Fibroblast of villous mesenchyme (primary cell): Measurements from ENCODE around the genes MAP2K2, SHD, FSD1 and UBXN6.

DNA sequence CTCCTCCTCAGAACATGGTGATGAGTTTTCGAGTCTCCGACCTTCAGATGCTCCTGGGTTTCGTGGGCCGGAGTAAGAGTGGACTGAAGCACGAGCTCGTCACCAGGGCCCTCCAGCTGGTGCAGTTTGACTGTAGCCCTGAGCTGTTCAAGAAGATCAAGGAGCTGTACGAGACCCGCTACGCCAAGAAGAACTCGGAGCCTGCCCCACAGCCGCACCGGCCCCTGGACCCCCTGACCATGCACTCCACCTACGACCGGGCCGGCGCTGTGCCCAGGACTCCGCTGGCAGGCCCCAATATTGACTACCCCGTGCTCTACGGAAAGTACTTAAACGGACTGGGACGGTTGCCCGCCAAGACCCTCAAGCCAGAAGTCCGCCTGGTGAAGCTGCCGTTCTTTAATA is 5.4 kb downstream of the PIAS4 start:
- CAGE, long polyA plus RNA: no peak

DNA sequence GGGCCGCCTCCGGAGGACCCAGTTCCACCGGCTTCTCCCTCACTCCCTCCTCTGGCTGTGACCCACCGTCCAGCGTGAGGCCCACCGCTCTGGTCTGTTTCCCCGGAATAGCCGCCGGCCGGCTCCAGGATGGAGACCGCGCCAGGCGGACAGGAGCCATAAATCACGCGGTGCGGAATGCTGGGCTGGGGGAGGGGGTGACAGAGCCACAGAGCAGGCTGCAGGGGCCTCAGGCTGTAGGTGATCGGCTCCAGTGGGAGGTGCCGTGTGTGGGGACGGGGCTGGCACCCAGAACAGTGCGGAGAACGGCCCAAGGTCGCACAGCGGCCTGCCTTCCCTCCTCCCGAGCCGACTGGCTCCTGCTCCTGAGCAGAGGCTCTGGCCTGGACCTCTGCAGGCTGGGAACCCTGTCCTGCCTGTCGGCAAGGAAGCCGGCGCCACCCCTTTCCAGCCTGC is 8.2 kb downstream of the PIAS4 start:
- CAGE, long polyA plus RNA: no peak

DNA sequence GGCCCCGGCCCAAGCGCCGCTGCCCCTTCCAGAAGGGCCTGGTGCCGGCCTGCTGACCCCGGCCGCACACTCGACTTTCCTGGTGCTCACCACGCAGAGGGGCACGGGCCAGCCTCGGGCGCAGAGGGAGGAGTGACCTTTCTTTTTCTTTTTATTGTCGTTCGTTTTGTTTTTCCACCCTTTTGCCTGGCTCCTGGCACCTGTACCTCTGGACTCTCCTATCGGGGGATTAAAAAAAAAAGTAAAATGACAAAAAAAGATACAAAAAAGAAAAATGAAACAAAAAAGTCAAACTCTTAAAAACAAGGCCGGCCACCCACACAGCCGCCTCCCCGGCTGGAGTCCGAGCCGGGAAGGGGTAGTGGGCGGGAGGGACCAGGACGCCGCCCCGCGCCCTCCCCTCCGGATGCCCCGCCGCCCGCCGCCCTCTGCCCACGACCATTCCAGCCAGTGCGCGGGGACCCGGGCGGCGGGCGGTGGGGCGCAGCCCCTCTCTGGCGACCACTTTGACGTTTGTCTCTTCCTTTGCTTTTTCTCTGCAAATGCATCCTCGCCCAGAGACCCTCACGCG is 28.8 kb downstream of the ZBTB7A start:
- CAGE, long polyA plus RNA: no peak

DNA sequence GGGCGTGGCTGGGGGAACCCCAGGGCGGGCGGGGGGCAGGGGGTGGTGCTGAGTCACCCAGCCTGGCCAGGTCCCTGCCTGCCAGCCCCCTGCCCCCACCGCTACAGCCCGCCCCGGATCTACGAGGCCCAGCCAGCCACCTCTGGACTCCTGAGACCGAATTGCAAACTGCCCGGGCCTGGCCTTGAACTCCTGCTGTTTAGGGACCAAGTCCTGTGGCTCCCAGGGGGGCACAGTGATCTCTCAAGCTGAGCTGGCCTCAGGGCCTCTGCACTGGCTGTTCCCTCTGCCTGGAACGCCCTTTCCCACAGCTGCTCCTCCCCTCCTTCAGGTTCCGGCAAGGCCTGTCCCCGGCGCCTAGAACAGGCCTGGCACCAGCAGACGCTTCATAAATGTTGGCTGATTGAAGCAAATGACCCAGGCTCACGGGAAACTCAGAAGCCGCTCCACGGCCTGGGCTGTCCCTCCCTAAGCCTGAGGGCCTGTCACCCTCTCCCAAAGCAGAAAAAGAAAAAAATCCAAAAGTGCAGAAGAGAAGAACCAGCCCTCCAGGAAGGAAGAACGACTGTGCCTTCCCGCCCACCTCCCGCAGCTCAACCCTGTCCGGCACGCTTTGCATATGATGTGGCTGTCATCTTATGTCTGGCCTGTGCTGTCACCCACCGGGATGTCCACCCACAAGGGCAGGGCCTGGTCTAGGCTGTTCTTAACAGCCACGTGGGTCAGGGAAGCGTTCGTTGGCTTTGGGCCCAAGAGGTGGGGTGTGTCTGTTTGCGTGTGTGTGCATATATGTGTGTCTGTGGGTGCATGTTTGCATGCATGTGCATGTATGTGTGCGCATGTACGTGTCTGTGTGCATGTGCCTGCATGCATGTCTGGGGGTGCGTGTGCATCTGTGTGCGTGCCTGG is 13.9 kb downstream of the ZBTB7A start:
- CAGE, long polyA plus RNA: no peak

- CAGE, long polyA plus RNA: no peak
Observed at GRCh38 chr19:4064734-4065338, 1.9 kb downstream of the ZBTB7A start.

DNA sequence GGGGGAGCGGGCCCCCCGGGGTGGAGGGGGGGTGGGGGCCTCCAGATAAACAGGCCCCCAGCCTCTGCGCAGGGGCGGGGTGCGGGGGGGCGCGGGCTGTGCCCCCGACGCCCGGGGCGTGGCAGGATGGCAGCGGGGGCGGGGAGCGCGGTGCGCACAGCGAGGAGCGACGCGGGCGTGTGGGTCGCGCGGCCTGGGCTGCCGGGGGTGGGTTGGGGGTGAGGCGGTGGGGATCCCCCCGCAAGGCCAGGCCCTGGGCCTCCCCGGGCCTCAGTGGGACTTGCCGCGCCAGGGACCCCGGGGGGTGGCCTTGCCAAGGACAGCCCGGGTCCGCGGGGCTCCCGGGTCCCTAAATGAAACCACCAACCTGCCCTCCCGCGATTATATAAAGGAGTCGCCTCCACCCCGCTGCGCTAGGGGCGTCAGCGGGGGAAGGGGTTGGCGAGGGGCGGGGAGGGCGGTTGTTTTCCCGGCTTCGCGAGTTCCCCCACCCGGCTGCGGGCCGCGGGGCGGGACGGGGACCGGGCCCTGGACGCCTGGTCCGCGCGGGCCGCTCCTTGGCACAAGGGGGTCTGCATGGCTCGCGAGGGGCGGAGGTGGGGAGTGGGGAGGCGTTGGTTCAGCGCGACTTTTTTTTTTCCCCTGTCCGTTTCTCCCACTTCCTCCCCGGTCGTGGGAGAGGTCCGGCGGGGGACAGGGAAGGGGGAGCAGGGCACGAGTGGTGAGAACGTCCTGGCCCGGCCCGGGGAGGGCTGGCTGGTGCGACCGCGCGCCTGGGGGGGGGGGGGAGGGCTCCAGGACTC is 713 bp upstream of the ZBTB7A start:
- CAGE, long polyA plus RNA: no peak

GRCh38 chr19:4102880-4103754 is 20.8 kb downstream of the MAP2K2 start:
- CAGE, long polyA plus RNA: no peak

- CAGE, long polyA plus RNA: no peak
Observed at GRCh38 chr19:4123232-4124528, at the start of gene MAP2K2. Gene MAP2K2, minus strand, starts transcription at chr19:4124122.

DNA sequence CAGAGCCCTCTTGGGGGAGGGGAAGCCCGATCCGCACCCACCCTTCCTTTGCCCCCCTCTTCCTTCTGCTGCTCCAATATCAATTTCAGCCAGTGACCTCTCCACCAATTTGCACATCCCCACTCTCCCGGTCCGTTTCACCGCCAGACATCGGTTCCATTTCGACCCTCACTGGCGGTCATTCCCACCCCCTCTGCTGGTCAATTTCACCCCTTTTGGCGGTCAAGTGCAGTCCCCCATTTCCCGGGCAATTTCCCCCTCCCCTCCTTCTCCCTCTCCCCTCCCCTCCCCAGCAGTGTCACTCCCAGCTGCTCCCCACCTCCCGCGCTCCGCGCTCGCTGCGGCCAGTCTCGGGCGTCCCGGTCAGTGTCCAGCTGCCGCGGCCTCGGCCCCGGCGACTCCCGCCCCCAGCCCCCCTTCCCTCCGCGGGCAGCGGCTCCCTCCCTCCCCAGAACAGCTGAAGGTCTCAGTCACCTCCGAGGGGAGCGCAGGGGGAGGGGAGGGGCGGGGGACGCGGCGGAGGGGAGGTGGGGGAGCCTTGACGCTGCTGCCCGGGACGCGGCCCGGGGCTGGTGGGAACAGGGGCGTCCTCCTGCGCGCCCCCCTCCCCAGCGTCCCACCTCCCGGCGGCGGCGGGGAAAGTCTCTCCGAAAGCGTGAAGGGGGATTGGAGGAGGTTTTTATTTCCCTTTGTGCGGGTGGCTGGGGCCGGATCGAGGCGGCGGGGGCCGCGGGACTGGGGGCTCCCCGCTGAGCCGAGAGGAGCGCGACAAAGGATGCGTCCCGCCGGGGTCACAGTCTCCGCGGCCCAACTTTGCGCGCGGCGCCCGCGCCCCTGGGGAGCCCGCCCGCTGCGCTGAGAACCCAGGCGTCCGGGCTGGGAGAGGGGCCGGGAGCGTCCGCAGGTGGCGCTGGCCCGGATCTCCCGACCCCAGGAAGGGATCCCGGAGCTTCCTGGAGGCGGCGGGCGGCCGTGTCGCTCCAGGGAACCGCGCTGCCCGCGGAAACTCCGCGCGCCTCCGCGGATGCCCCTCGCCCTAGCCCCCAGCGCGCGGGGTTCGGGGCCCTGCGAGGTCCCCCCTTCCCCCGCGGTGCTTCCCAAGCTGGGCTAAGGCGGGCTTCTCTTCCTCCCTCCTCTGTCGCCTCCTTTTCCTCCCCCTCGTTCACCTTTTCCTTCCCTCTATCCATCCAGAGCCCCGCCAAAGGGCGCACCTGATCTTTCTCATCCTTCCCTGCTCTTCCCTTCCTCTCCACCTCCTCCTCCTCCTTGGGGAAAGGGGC is at the start of gene SHD:
TSS of gene SHD (plus strand) at position 544 of the 1,280 bp plus-strand sequence.
- CAGE, long polyA plus RNA: no peak

DNA sequence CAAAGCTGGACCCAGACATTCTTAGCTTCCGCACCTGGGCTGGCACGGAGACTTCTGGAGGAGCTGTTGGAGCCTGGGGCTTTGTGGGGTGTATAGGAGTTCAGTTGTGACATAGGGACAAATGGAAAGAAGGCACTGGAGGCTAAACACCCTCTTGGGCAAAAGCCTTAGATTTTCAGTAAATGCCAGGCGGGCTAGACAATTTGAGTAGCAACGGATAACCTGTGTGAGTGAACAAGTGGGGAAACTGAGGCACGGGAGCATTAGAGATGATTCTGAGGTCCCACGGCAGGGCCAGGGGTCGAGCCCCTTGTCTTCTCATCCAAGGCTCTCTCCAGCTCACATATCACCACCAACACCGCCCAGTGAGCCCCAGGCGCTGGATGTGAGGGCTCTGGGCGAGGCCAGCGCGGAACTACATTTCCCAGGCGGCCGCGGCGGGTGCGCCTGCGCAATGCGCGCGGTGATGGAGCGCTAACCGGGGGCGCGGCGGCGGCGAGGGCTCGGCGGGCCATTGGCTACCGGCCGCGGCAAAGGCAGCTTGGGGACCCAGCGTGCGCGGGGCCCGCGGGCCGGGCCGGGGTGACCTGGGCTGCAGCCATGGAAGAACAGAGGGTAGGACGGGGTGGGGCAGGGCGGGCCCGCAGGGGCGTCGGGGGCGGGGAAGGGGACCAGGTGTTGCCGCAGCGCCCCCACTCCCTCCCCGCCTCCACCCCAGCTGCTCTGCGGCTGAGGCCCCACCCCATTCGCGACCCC is at the start of gene FSD1:
TSS of gene FSD1 (plus strand) at position 452 of the 756 bp plus-strand sequence.
- CAGE, long polyA plus RNA: start-site peak on the plus strand centred at position 503 of the sequence, 118 bp wide, 88 and 84 reads in 2 replicates

DNA sequence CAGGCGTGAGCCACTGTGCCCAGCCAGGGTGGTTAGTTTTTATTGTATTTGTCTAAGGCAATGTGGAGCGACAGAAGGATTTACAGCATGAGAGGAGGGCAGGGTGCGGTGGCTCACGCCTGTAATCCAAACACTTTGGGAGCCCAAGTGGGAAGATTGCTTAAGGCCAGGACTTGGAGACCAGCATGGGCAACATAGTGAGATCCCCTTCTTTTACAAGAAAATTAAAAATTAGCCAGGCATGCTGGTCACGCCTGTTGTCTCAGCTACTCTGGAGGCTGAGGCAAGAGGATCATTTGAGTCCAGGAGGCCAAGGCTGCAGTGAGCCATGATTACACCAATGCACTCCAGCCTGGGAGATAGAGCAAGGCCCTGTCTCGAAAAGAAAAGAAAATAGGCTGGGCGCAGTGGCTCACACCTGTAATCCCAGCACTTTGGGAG is 2.0 kb upstream of the MPND start:
- CAGE, long polyA plus RNA: no peak

GRCh38 chr19:4391338-4391789 is 9.0 kb downstream of the SH3GL1 start:
- CAGE, long polyA plus RNA: no peak

DNA sequence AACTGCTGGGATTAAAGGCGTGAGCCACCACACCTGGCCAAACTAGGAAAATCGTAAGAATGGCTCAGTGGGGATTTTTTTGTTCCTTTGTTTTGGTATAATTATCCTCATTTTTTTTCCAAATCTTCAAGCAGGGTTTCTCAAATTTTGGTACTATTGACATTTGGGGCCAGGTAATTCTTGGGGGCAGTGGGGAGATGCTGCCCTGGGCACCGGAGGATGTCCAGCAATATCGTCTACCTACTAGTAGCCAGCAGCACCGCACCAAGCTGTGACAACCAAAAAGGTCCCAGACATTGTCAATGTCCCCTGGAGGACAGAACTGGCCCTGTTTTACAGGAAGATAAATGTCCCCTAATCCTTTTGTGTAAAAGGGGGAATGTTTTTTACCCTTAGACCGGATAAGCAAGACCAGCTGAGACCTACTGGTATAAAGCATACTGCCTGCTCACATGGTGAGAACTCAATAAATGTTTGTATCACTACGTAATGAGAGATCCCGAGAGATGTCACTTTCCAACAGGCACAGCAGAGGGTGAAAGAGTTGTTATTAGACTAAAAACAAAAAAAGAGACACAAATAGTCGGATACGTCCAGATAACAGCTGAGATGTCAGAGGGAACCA is 3.7 kb downstream of the SH3GL1 start:
- CAGE, long polyA plus RNA: no peak

DNA sequence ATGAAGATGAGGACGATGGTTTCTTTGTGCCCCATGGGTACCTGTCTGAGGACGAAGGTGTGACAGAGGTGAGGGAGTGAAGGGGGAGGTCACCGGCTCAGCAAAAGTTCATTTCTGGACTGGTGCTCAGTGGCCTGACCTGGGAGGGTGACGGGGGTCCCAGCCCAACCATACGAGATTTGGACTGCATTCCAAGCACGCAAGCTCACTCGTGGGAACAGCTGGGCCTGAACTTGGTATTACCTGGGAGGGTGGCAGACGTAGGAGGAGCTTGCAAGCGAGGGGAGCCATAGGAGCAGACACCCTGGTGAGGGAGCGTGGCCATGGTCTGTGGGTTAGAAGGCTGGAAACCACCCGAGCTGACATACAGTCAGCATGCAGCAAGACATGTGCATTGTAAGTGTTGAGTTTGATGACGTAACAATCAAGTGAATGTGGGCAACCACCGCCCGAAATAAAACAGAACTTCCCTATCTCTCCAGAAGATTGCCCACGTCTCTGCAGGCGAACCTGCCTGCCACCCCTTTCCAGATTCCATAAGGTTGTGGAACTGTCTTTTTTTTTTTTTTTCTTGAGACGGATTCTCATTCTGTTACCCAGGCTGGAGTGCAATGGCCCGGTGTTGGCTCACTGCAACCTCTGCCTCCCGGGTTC is 26.9 kb downstream of the UBXN6 start:
- CAGE, long polyA plus RNA: no peak

- CAGE, long polyA plus RNA: no peak
Observed at GRCh38 chr19:4453234-4454364, 4.0 kb downstream of the UBXN6 start.

DNA sequence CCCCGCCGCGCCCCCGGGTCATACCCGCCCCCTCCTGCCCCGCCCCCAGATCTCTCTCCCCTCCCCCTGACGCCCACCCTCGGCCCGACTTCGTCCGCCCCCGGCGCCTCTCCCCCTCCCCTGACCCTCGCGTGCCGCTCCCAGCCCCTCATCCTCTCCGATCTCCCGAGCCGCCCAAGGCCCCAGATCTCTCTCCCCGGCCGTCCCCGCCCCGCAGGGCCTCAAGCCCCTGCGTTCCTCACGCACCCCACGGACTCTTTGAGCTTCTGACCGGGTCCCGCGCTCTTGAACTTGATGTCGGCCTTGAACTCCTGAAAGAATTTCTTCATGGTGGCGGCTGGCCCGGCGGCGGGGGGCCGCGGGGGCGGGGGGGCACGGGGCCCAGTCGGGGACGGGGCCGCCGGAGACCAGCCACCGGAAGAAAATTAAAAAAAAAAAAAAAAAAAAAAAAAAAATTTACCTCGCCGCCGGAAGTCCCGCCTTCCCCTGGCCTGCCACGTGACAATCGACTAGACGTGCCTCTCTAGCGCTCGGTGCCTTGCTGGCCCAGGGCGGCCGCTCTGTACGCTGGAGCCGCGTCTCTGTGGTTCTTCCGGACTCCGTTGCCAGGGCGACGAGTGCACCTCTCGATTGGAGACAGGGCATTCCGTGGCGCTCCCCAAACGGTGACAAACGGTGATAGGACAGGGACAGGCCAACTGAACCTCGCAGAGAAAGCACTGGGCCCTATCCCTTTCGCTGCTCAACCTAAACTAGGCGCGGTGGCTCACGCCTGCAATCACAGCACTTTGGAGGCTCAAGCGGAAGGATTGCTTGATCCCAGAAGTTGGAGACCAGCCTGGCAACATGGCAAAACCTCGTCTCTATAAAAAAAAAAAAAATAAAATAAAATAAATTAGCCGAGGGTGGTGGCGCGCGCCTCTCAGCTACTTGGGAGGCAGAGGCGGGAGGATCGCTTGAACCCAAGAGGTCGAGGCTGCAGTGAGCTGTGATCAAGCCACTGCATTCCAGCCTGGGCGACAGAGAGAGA is at the start of gene UBXN6:
TSS of gene UBXN6 (minus strand) at position 426 of the 1,030 bp plus-strand sequence.
- CAGE, long polyA plus RNA: no peak

GRCh38 chr19:4519557-4520399 is 1.5 kb upstream of the PLIN4 start:
- CAGE, long polyA plus RNA: no peak

- CAGE, long polyA plus RNA: no peak
Observed at GRCh38 chr19:4543085-4543976, 3.5 kb upstream of the LRG1 start.

DNA sequence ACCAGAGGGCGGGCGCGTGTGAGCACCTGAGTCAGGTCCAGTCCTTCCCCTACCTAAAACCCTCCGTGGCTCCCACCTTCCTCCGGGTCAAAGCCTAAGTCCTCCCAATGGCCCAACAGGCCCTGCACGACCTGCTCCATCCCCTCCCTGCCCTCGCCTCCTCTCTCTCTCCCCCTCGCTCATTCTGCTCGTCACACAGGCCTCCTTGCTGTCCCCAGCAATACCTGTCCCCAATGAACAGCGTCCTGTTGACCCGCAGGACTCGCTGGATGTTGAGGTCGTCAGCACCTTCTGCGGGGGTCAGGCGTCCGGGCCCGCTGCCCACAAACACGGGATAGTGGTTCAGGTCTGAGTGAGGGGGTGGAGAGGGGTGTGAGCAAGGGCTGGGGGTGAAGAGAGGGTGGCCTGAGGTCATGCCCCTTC is 1.7 kb downstream of the SEMA6B start:
- CAGE, long polyA plus RNA: no peak

- CAGE, long polyA plus RNA: no peak
Observed at GRCh38 chr19:4567152-4567879, 7.8 kb upstream of the SEMA6B start.